Placental epithelial cell (primary cell): Measurements from ENCODE around the gene OBP2A.

DNA sequence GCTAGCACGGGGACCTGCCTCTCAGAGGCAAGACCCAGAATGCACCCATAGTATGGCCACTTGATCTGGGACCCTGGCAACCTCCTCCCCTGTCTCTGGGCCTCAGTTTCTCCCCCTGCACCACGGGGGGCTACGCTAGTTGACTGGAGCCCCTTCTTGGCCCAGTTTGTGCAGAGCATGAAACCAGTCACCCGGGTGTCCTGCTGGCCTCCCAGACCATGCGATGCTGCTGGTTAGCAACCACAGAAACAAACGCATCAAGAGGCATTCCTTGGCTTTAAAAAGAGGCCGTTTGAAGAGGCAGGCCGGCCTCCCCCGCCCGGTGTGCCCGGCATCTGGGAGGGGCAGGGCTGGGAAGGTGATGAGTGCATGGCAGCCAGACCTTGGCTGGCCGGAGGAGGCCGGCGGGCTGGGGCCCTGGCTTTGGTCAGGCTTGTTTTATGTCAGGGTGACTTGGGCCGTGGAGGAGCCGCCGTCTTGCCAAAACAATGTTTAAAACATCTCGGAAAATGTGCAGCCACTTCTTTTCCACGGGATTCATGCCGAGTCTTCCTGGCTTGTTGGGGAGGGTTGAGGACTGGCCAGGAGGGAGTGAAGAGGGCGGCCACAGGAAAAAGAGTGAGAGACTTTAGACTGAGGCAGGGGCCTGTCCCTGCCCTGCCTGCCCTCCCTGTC lies 142.7 kb downstream of the RXRA start:
- CAGE, long polyA plus RNA, result no peak

GRCh38 chr9:134474715-134475351 lies 148.6 kb downstream of the RXRA start:
- CAGE, long polyA plus RNA, result no peak

- CAGE, long polyA plus RNA, result no peak
These were observed 4.2 kb upstream of the COL5A1 start for GRCh38 chr9:134637263-134637863.

- CAGE, long polyA plus RNA, result no peak
These were observed 69.3 kb upstream of the FCN2 start for GRCh38 chr9:134811267-134811652.

DNA sequence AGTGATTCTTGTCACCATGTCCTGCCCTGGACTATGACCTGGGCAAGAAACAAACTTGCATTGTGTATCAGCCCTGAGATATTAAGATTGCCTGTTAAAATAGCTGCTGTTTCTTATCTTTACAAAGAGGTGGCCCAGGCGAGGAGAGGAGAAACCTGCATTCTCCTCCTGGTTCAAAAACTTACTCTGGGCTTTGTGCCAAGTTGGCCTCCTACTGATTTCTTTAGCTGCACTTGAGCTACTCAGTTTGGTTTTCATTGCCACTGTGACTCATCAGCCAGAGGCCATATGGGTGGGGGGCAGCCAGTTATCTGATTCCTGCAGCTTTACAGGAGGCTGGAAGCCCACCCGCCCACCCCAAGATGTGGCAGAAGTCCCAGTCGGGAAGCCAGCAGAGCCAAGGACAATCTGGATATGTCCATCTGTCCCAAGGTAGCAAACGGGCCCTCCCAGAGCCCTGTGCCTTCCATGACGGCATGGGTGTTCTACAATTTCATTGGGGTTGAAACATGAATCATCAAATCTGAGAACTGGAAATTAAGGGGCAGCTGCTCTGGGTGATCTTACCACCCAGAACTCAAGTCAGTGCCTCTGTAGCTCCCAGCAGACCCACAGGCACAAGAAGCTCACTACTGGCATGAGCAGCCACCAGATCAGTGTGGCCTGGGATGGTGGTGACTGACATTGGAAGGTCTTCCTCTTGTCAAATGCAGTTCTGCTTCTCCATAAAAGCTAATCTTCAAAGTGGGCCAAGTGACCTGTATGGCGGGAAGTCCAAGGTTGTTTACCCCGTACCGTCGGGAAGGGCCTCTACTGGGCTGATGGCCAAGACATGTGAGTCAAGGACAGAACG lies 15.5 kb downstream of the FCN2 start:
- CAGE, long polyA plus RNA, result no peak

DNA sequence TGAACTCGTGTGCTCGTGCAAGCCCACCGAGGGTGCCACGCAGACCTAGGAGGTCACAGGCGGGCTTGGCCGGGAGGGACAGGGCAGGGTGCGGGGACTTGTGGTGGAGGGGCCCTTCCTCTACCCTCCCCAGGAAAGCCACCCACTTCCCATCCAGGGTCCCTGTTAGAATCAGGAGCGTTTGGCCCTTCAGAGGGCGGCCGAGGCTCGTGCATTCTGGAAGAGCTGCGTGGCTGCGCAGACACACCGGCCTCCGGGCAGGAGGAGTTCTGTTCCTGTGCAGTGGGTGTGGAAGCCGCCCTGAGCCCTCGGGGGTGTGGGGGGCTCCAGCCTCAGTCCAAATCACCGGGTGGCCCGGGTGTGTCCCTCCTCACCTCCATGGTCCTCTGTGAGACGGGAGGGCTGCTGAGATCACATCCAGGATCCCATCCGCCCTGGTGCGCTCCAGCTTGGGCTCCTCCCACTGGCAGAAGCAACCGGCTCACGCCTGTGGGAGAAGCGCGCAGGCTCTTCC lies 18.3 kb downstream of the OLFM1 start:
- CAGE, long polyA plus RNA, result no peak

DNA sequence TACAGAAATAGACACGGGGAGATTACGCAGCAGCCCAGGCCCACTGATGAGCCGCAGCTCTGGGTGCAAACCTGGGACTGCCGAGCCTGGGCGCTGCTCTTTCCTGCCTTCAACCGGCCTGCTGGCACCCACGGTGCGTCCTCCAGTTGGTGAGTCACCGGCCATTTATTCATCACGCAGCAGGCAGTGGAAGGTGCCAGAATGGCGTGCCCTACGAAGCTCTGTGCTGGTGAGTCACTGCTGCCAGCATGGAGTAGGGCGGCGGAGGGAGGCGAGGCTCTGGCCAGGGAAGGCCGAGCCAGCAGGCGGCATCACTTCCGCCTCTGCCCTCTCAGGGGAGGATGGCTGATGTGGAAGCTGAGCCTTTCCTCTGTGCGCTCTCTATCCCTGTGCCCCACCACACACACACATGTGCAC lies 39.0 kb downstream of the OLFM1 start:
- CAGE, long polyA plus RNA, result no peak

GRCh38 chr9:135353430-135353834 lies 126.2 kb upstream of the PPP1R26 start:
- CAGE, long polyA plus RNA, result no peak

DNA sequence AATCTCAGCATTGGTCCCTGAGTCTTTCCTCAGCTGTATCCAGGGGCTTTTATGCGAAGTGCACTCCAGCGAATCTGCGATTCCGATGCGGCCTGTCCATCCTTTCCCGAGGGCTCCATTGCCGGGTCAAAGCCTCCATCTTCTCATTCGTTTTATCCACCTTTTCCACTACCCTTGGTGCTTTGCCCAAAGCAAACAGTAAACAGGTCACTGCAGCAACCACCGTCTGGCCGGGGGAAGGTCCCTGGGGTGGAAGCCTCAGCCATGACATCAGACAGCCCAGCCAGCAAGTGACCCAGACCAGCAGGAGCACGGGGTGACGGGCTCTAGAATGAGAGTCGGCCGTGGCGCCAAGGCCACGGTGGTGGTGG lies 14.5 kb upstream of the PPP1R26 start:
- CAGE, long polyA plus RNA, result no peak

- CAGE, long polyA plus RNA, result no peak
These were observed 742 bp upstream of the PPP1R26 start for GRCh38 chr9:135478726-135479354.

GRCh38 chr9:135484536-135485631 lies 5.3 kb downstream of the PPP1R26 start:
- CAGE, long polyA plus RNA, result no peak

DNA sequence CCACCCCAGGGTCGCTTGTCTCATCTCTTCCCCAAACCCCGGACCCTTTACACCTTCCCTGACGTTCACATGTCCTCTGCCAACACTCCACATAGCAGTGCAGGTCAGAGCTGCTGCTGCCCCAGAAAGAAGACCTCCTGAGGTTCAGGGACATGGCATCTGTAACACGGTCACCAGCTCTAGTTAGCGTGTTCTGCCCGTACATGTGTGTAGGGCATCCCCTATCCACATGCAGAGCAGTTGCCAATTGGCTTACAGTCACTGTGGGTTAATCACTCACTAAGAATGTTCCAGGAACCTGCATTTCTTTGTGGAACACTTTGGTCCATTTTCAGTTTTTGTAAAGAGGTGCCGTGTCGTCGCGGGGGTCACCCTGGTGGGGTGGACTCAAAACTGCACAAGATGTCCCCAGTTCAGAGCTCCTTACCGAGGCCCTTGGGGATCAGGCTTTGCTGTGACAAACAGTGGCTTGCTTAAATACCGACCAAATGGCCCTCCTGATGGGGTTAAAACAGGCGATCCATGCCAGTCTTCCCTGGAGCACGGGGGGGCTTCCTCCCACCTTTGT lies 9.1 kb downstream of the PIERCE1 start:
- CAGE, long polyA plus RNA, result no peak

DNA sequence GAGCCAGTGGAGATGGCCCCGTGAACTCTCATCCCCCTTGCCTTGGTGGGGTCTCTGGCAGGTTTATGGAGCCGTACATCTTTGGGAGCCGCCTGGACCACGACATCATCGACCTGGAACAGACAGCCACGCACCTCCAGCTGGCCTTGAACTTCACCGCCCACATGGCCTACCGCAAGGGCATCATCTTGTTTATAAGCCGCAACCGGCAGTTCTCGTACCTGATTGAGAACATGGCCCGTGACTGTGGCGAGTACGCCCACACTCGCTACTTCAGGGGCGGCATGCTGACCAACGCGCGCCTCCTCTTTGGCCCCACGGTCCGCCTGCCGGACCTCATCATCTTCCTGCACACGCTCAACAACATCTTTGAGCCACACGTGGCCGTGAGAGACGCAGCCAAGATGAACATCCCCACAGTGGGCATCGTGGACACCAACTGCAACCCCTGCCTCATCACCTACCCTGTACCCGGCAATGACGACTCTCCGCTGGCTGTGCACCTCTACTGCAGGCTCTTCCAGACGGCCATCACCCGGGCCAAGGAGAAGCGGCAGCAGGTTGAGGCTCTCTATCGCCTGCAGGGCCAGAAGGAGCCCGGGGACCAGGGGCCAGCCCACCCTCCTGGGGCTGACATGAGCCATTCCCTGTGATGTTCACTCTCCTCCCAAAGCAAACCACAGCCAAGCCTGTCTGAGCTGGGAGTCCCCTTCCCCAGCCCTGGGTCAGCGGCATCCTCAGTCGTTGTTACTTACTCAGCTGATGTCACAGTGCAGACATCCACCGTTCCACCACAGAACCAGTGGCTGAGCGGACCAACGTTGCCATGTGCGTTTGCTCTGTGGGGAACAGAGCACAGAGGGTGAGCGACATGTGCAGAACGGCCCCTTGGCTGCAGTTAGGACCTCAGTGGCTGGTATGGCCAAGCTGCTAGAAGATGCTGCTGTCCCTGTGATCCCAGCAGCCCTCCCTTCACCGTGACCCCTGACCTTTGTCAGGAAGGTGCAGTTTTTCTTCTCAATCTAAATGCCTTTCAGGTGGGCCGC lies 3.3 kb downstream of the MRPS2 start:
- CAGE, long polyA plus RNA, result no peak

DNA sequence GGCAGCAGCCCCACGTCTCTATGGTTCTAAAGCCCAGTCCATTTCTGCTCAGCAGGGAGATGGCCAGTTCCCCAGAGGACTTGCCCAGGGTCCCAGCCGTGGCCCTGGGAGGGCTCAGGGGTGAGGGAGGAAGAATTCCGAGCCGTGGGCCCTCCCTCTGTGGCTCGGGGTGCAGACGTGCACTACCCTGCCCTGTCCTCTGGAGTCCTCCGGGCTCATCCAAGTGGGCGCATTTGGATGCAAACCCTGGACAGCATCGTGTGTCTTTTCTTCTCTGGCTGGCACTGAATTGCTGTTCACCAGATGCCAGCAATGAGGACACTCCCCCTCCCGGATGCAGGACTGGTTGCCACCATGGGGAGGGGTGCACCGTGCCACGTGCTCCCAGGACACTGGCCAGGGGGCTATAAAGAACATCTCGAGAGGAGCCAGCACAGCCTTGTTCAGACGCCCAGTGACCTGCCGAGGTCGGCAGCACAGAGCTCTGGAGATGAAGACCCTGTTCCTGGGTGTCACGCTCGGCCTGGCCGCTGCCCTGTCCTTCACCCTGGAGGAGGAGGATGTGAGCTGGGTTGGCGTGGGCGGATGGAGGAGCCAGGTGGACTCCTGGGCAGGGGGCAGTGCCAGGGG lies at the start of gene OBP2A:
Gene OBP2A (plus strand): TSS at position 436 of the 630 bp plus-strand sequence.
- CAGE, long polyA plus RNA, result no peak

- CAGE, long polyA plus RNA, result no peak
These were observed 398 bp upstream of the KCNT1 start for GRCh38 chr9:135701618-135701956.

- CAGE, long polyA plus RNA, result no peak
These were observed 2.6 kb downstream of the KCNT1 start for GRCh38 chr9:135704562-135705101.

- CAGE, long polyA plus RNA, result no peak
These were observed 46.1 kb downstream of the CAMSAP1 start for GRCh38 chr9:135861227-135861654.

- CAGE, long polyA plus RNA, result no peak
These were observed 21.6 kb downstream of the UBAC1 start for GRCh38 chr9:135939416-135940139.

DNA sequence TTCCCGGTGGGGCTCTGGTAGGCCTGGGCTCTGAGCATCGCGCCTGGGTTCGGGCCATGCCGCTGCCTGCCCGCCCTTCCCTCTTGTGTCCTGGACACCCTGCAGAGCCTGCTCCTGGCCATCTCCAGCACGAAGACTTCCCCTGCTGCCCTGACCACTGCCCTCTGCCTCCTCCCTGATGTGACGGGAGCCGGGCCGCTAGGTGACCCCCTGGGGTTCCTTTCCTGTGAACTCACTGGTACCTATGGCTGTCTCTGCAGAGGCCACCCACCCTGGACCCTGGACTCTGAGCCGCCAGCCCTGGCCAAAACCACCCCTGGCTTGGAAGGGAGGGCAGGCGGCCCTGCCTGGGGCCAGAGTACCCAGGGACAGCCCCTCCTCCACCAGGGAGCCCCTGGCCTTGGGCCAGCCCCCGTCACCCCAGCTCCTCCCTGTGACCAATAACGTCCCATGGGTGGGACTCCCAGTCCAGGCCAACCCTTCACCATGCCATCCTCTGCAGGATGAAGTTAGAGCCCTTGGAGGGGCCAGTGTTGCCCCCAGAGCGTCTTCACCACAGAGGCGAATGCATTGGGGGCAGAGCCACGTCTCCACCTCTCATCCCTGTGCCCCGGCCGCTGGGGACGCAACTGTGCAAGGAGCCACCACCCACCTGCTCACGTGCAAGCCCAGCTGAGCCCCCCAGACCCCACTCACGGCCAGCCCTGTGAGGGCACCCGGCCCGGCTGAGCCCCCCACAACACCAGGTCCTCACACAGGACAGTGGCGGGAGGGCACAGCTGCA lies 33.1 kb upstream of the UBAC1 start:
- CAGE, long polyA plus RNA, result no peak

DNA sequence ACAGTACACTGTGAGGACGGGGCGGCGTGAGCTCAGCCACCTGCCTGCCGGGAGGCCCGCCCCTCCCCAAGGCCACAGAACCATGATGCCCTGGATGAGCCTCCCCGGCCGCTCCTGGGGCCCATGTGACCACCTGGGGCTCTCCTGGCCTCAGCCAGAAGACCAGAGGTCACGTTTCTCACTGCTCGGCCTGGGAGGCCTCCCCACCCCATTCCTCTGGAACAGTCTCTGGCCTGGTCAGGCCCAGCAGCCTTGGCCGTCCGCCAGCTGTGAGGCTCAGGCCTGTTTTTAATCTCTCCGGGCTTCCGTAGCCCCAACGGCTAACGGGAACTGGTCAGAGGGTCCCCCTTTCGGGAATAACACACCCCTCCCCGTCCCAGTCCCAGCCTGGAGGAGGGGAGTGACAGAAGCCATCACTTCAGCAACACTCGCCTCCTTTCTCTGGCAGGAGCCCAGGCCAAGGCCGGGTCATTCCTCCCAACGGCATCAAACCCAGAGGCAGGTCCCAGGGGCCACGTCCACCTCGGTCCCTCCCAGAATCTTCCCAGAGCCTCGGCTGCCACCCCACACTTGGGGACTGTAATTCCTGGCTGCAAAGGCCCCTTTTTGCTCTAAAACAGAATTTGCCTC lies 51.0 kb upstream of the UBAC1 start:
- CAGE, long polyA plus RNA, result no peak